Helper T cell (primary cell): ENCODE data around the gene KIAA2013.

DNA sequence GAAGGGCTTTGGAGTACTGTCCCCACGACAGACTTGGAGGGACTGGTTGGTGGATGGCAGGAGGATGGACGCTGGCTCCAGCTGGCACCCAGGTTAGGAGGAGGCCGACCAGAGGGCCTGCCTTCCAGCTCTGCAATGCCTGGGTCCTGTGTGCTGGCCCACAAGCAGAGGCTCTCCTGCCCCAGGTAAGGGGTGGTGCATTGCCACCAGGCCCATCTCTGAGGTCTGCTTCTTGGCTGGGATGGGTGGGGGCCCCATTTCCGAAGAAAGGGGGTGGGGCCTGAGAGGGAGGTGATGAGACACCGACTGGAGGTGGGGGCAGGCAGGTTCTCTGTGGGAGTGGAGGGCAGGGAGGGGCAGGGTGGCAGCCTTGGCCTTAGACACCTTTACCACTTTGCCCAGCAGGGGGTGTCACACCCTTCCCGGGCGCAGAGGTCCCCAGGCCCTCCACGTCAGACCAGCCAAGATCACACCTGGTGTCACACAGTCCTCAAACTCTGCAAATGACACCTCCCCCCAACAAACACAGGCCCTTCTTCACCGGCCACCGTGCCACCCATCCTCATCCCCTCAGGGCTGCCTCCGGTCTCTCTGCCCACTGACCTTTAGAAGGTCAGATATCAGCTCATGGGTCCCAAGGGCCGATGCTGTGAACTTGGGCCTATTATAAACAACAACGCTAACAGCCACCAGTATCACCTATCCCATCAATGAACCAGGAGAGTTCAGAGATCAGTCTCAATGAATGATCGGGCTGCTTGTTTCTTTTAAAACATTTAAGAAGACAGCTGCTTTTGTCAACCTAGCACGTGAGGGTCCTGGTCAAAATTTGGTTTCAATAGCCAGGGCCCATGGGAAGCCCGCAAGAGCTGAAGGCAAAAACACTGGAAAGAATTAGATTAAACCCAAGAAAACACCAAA lies 104.0 kb downstream of the CASZ1 start:
- PRO-cap, 2 experiments, result no peak in any of the 2 experiments

DNA sequence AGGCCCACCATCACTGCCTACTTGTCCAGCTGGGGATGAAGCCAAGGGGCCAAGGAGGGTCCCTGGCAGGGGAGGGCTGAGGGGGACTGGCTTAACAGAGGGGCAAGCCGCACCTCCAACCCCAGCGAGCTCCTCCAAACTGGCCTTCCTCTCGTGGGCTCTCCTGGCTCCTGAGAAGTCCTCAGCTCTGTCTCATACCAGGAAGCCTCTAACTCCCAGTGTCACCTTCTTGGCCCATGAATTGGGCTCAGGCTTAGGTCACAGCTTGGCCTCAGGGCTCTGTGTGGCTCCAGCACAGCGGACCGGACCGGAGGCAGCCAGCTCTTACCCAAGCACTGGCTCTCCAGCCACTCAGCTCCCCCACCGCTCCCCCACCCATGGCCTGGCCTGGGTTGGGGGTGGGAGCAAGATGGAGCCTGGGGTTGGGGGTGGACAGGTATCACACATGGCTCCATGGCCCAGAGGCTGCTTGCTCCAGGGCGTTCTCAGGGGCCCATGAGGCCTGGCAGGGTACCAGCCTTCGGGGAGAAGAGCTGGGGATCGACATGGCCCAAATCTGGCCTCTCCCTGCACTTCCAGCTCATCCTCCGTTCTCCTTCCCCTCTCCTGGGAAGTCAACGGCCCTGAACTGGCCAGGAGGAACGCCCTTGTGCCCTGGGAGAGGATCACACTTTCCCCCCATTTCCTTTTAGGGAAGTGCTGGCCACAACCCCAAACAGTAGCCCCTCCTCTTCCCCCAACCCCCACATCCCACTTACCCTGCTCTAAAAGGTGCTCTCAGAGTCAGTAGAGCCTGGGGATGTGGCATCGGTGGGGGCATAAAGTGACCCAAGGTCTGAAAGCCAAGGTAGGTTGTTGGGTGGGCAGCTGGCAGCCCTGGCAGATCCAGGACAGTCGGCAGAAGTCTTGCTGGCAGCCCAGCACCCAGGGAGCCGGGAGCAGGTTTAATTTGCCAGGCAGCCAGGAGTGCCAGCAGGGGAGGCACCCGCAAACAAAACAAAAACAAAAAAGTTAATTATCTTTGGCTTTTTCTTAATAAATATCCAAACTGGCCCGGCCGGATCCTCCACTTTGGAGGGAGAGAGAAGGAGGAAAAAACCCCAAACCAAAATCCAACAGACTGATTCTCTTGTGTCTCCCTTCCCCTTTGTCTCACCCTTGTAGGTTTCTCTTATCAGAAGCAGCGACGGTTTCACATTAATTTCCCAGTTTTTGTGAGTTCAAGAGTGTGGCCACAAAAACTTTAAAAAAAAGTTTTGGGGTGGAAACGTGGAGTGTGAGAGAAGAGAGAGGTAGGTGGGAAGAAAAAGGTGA lies 97.4 kb downstream of the CASZ1 start:
- PRO-cap, 2 experiments, result no peak in any of the 2 experiments

DNA sequence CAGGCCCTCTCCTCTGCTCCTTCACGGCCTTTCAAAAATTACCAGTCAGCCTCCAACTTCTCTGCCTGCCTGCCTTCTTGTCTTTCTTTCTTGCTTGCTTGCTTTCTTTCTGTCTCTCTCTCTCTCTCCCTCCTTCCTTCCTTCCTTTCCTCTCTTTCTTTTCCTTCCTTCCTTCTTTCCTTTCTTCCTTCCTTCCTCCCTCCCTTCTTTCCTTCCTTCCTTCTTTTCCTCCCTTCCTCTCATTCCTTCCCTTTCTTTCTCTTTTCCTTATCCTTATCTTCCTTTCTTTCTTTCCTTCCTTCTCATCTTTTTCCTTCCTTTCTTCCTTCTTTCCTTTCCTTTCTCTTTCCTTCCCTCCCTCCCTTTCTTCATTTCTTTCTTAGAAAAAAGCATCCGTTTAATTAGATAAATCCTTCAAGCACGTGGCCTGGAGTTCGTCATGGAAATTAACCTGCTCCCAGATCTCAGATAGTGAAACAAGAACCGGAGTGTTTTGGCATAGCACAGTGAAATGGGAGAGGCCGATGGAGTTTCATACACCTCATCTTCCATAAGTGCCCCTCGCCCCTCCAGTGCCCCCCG lies 11.4 kb downstream of the CASZ1 start:
- PRO-cap, 2 experiments, result no peak in any of the 2 experiments

- PRO-cap, 2 experiments, result no peak in any of the 2 experiments
Observed at GRCh38 chr1:10822886-10823475, 26.5 kb upstream of the CASZ1 start.

DNA sequence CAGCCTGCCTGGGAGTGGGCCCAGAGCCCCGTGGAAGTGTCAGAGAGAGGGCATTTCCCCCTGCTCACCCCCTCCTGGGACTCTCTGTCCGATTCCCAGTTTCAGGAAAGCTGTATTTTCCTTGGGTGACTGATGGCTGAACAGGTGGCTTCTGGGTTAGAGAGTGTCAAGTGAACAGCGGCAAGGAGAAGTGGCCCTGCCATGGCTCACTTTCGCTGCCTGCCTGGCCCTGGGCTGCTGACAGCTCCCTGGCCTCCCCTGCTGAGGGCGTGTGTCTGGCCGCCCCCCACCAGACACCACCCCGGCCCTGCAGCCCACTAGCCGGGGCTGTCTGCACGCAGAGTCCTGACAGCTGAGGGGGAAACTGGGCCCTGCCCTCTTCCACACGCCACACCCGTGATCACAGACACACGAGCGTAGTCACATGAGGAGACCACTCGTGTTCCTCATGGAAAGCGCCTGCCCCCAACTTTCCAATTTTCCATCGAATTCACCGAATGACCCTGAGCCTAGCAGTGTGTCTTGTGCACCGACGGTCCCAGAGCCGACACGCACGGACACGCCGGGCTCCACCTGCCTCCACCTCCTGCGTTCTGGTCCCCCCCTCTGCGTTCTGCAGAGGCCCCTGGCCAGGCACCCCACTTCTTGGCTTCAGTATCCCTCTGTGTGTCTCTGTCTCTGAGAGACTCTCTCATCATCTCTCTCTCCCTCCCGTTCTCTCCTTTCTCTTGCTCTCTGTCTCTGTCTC lies 60.6 kb upstream of the CASZ1 start:
- PRO-cap, 2 experiments, result no peak in any of the 2 experiments

DNA sequence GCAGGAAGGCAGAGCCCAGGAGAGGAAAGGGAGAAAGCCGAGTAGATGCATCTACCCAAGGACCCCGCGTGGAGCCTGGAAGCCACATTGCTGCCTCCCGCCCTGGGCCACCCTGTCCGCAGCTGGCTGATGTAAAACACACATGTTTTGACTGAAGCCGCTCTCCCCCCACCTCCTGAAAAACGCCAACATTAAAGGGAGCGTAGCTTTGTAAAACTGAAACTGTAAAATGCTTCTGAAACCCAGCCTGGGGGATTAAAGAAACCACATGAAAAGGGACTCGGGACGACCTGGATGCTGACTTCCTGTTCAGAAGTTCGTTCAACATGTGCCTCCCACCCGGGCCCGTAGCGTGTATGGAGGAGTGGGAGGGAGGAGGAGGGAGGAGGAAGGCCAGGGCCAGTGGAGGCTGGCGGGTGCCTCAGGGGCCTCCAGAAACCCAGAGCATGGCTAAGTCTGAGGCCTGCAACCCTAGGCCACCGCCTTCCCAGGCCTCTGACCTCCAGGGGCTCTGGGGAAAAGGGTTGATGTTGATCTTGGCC lies 41.8 kb downstream of the C1orf127 start:
- PRO-cap, 2 experiments, result no peak in any of the 2 experiments

DNA sequence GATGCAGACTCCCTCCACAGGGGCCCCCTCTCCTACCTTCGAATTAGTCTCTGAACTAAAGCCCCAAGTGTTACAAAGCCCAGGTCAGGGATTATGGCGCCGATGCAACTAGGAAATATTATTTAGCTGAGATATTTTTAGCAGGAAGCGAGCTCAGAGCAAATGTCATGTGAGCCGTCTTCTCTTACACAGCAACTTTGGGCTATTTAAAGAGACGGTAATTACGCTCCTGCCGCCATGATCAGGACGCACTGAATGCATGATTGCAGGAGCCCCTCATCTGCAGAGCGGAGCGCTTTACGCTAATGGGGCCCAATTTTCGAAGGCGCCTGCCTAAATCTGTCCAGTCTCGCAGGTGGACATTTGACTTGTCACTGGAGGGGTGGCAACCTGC lies 24.7 kb downstream of the C1orf127 start:
- PRO-cap, 2 experiments, result no peak in any of the 2 experiments

DNA sequence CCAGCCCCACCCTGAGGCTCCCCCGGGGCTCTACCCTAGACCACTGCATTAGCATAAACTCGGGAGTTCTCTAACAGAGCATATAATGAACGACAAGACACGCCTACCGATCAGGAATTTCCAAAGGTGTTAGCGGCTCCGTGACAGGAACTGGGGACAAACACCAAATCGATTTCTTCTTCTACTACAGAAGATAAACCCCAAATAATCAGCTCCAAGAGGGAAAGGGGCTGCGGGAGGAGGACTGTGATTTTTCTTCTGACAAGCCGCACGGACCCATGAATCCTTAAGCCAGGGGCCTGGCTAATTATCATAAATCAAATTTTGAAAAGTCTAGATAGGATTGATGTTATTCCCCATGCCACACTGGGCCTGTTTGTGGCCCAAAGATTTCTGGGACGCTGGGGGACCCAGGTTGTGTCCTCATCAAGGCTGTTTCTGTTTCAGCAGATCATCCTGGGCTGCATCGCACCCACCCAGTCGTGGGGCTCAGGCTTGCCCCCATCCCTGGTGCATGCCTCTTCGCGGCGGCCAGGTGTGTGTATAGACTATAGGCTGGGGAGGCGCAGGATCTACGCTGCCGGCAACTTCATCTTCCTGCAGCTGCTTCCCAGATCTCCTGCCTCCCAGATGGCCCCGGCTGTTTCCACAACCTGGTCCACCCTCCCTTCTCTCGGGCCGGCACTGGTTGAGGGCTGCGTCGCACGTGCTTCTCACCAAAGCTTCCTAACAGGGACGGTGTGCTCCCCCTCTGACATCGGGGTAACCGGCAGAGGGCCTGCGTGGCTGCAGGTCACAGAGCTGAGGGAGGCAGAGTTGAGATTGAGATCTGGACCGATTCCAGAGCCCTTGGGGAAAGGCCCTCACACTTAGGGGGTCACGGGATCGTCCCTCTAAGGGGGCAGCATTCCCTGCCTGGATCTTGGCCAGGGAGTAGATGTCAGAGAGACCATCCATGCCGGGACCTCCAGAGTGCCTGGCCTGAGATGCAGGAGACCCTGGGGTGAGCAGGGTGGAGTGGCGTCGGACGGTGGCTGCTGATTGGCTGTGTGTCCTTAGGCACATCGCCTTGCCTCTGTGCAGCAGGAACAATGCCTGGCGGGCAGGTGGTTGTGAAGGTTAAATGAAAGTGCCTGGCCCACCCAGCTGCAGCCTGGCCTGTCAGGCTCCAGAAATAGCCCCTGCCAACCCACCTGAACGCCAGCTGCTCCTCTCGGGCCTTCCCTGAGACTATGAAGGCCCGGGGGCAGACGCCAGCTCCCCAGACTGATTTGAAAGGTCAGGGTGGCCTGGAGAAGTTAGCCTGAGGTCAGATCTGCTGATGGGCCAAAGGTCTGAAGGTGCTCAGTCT lies 5.8 kb upstream of the MASP2 start:
- PRO-cap, 2 experiments, result no peak in any of the 2 experiments

DNA sequence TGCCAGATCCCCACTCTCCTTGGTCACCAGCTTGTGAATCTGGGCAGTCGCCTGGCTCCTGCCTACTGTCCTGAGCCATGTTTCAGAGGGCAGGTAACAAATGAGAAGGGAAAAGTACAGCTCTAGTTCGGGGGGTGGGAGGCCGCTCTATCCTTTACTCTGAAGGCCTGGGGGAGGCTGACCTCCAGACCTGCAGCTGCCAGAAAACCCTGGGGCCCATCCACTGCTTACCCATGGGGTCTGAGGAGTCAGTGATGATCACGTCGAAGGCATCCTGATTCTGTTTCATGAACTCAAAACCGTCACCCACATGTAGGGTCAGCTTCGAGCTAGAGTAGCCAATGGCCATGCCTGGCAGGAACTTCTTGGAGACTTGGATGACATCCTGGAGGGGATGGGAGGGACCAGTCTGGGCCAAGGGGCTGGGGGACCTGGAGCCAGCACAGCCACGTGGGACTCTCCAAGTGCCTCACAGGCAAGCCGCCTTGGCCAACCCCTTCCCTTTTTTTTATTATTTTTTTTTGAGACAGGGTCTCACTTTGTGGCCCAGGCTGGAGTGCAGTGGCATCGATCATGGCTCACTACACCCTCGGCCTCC lies 3.3 kb downstream of the SRM start:
- PRO-cap, 2 experiments, result no peak in any of the 2 experiments

DNA sequence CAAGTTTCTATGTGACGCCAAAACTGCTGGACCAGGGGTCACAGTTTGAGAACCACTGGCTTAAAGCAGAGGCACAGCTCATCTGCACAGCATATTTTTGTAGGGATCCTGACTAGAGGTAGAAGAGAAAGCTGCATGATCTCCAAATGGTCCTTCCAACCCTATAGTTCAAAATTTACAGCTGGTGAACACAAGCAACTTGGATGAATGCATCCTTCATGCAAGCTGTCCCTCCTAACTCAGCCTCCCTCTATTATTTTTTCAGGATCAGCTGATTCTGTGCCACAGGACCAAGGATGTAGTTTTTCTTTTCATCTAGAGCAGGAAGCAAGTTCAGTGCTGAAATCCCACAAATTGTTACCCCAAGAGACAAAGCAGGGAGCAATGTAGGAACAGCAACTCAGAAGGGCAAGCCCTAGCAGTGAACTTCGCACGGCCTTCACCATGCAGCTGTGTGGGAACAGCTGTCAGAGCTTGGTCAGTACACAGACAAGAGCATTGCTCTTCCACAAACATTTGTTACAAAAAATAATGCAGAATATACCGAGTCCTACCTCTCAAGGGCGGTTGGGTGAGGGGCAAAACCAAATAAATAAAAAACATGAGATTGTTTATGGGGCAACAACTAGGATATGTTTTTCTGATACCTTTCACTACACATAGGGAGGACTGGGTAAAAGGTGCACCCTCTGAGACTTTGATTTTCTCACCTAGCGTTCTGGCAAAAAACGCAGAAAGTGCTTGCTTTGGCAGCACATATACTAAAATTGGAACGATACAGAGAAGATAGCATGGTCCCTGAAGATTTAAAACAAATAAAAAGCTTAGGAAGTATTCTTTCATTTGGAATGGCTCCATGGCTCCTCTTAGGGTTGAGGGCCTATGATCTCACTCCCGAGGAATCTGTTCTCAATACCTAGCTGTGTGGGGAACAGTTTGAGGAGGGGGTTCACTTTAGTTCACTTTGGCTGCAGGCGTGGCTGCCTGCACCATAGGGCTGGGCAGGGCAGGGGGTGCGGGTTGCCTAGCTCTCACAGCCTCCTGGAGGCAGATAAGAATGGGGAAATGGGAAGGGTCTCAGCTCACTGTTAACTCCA lies 37.2 kb upstream of the ANGPTL7 start:
- PRO-cap, 2 experiments, result no peak in any of the 2 experiments

DNA sequence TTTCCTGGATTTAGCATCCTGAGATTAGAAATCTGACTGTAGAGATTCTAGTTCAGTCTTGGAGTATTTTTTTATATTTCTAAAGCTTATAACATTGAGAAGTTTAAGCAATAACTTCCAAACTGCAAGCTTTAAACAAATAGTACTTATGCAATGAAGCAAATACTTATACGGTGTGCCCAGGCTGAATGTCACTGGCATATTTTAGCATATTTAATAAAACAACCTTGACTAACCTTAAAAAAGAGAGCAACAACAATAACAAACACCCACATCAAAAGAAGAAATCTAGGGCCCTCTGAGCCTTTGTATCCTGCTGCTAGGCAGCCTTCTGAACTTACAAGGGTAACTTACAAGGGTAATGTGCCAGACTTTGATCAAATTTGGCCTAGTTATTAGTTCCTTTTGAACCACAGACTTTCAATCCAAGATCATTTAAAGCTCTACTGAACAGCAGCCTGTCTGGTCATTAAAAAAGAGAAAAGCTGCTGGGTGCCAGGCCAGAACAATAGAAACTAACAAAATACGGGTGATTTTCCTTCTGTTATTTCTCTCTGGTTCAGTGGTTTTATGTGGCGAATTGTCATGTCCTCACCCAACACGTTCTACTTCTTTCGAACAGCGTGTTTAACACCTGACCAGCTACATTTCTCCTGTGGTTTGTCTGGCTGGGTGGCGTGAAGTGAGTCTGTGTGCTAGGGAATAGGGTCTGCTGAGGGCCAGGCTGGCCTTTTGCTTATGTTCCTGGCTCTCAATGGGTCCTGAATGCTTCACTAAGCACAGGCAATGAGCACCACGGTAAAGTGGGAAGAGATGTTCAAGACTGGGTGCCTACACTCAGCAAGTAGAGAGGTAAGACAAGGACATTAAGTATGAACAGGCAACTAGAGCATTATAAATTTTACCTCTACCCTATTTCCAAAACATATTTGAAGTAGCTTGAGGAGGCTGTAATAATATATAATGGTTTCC lies 16.1 kb downstream of the MTOR start:
- PRO-cap, 2 experiments, result peak in 1 of 2 experiments; most common plus-strand start position 438 of the sequence (in 1); most common minus-strand start position 140 of the sequence (in 1)

- PRO-cap, 2 experiments, result peak in 2 of 2 experiments; most common plus-strand start chr1:11262834 (in 1)
Observed at GRCh38 chr1:11262746-11262999, 322 bp upstream of the MTOR start.

GRCh38 chr1:11681394-11682116 lies 607 bp upstream of the MAD2L2 start:
- PRO-cap, 2 experiments, result peak in 2 of 2 experiments; most common plus-strand start chr1:11681445 (in 1); most common minus-strand start chr1:11681473 (in 1)

- PRO-cap, 2 experiments, result peak in 2 of 2 experiments; most common plus-strand start chr1:11719443 (in 2); most common minus-strand start chr1:11719406 (in 2)
Observed at GRCh38 chr1:11719294-11720022, 16.5 kb upstream of the AGTRAP start.

DNA sequence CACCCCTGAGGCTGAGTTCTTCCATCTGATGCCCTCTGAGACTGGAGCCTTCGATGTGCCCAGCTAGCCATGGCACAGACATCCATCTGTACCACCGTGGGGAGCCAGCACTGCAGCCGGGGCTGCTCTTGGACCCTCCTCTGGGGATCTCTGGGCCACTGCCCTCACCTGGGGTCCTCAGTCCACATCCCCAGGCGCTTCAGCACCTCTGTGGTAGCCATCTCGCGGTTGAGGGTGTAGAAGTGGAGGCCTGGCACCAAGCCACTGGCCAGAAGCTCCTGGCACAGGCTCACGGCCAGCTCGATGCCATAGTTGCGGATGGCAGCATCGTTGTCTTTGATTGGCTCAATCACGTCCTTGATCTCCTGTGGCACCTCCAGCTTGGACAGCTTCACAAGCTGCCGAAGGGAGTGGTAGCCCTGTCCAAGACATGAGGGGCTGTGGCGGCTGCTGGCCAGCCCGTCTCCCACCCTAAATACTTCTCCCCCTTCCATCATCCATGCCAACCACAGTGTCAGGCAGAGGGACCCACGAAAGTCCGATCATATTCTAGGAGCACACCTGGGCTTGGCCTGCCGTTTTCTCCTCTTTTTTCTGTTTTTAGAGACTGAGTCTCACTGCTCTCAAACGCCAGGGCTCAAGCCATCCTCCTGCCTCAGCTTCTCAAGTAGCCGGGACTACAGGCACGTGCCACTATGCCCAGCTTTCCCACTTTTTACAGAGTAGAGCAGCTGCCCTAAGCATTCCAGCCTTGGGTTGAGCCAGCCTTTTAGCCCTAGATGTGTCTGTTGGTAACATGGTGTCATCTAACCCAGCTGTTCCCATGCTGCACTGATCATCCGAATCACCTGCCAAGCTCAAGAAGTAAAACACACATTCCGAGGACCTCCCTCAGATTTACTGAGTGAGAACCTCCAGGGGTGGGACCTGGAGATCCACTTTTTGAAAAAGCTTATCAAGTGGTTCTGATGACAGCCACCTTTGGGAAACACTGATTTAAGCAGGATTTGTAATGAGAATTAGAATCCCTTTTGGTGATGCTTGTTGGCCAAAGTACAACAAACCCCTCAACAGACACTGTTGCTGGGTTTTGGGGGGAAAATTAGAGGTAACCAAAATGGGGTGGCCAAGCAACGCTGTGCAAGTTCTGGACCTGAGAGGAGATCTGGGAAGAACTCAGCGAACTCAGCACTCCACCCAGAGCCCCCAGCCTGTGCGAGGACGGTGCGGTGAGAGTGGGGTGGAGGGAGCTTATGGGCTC lies 10.4 kb downstream of the MTHFR start:
- PRO-cap, 2 experiments, result no peak in any of the 2 experiments

DNA sequence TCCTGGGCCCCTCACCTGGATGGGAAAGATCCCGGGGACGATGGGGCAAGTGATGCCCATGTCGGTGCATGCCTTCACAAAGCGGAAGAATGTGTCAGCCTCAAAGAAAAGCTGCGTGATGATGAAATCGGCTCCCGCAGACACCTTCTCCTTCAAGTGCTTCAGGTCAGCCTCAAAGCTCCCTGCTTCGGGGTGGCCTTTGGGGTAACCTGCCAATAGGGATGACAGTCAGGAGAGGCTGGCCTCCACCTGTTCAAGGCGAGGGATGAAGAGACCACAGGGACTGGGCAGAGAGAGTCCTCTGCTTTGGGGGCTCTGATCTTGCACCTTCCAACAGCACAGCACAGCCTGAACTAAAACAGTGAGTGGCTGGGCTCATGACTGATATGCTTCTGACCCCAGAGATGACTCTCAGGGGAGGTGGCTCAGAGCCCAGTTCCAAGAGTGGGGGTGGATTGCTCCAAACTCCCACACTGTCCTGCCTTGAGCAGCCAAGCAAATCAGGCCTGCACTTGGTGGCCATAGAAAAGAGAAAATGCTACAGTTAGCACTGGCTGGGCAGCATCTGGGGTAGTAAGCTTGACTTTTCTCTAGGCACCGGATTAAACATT lies 9.5 kb downstream of the MTHFR start:
- PRO-cap, 2 experiments, result no peak in any of the 2 experiments

DNA sequence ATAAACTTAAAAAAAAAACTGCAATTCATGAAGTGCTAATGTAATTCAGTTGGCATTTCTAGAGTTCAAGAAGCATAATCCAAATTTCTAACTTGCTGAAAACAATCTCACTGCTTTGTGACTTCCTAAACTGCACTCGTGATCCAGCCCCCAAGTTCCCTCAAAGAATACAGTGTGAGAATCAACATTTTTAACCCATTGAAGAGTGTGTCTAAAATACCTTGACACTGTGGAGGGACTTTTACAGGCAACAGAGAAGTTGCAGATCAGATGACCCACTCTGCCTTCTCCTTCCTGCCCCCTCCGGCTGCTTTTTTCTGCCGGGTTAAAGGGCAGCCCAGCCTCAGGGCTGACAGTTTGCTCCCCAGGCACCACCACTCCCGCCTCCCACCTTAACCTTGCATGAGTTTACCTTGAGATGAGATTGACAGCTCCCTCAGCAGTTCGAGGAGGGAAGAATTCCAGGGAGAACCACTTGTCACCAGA lies 3.3 kb downstream of the MTHFR start:
- PRO-cap, 2 experiments, result no peak in any of the 2 experiments

- PRO-cap, 2 experiments, result peak in 2 of 2 experiments; most common plus-strand start chr1:11926566 (in 1); most common minus-strand start chr1:11926403 (in 2)
Observed at GRCh38 chr1:11925717-11926812, at the start of gene KIAA2013. Gene KIAA2013 (minus strand): TSS chr1:11926427.

DNA sequence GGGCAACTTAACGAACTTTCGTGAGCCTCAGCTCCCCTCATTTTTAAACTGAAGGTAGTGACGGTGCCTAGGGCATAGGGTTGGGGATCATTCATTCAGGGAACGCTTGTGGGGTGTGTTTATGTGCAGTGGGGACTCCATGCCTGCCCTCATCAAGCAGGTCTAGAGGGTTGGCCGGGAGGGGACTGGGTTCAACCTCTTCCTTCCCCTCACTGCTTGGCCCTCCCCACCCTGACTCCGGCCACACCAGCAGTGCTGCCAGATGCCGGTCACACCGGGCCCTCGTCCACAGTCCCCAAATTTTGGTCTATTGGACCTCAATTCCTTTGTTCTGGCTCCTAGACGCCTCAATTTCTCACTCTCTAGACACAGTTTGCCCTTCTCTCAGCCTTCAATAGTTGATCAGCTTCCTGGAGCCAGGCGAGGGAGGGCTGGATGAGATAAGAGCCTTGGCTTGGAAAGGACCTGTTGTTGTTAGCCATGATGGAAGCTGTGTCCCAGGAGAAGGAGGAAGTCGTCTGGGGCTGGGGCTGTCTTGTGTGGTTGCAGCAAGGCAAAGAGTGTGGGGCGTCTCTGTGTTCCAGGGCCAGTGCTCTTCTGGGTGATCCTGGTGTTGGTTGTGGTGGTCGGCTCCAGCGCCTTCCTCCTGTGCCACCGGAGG lies 41.3 kb upstream of the TNFRSF1B start:
- PRO-cap, 2 experiments, result no peak in any of the 2 experiments

DNA sequence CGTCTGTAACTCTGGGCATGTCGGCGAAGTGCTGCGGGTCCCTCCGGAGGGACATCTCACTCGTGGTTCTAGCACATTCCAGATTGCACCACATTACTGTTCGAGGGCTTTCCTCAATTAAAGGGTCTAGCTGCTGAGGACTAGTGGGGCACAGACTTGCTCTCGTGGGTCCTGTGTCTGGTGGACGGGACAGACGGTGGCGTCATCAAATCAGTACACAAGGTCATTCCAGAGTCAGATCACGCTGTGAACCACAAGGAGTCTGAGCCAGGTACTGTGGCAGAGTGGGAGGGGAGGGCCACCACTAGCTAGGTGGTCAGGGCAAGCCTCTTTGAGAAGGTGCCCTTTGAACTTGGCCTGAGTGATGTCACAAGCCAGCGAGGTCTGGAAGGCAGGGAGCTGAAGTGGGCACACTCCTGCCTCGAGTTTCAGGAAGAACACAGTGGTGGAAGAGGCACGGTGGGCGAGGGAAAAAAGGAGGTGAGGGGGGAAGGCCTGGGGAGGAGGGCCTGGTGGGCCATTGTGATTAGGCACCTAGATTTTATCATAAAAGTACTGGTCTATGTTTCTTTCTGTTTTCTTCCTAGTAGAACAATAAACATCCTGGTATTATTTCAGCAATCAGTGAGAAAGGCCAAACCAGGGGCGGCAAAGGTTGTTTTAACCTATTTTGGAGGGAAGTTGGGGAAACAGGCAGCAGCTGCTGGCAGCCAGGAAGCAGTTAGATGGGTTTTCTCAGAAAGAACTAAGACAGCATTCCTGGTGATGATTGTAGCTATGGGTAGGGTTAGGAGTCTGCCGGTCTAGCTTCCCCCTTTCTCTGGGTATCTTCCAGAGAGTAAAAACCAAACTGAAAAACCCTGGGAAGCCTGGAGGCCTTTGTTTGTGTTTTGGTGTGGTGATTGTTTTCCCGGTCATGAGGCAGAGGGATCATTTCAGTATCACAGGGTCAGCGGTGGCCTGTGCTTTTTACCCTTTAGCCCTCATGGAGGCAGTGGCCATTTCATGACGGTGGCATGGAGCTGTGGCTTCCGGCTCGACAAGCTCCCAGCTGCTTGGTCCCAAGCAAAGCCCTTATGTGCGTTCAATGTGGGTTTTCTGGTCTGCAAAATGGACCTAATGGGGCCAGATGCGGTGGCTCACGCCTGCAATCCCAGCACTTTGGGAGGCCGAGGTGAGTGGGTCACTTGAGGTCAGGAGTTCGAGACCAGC lies 19.8 kb upstream of the TNFRSF1B start:
- PRO-cap, 2 experiments, result no peak in any of the 2 experiments